Esophagus muscularis mucosa (tissue), 4 donors: Measurements from ENCODE around the gene FOXI3.

GRCh38 chr2:88451990-88452983 is at the start of gene FOXI3:
FOXI3 (minus strand) TSS chr2:88452693.
- PRO-cap = no peak
- RAMPAGE, long total RNA, 4 experiments = no peak in any of the 4 experiments

DNA sequence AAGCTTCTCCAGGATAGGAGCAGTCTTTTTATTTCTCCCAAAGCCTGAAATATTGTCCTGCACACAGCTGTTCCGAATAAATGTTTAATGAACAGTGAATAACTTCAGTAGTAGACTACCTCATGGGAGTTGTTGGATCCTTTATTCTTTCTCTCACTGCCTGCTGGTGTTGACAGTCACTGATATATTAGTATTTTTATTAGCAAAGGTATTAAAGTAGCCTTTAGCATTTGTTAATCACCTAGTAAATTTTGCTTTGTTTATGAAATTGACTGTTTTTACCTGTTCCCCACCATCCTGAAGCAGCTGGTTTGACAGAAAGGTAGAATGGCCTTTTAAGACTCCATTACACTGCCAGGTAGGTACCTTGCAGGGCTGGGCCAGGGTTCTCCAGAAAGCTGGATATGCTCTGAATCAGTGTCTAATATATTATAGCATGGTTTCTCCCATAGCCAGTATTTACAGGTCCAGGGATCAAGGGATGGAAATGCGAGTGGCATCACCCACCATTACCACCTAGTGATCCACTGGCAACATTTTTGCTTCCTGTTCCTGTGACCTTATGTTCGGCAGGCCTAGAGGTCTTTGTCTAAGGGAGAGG is 45.6 kb downstream of the EIF2AK3 start:
- PRO-cap = no peak
- RAMPAGE, long total RNA, 4 experiments = no peak in any of the 4 experiments

DNA sequence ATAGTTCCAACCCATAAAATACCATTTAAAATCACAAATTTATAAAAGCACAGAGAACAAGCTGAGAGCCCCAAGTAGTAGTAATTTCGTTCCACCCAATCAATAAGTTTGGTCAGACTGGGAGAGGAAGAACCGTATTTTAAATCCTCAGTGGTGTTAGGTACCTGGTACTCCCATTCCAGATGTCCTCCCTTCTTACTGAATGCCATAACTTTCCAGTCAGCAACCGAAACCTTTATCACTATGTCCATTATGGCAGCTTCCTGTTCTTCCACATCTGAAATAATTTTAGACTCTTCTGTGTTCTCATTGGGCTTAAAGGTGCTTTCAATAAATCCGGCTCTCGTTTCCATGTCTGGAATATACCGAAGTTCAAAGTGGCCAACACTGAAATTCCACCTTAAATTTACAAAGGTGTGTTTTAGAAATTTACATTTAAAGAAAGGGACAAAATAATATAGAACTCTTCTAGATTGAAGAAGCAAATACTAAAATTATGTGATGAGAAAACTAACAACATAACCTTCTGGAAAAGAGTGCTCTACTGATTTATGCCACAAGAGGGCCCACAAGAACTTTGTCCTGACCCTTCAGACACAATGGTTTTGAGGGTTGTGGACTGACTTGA is 36.5 kb downstream of the EIF2AK3 start:
- PRO-cap = no peak
- RAMPAGE, long total RNA, 4 experiments = no peak in any of the 4 experiments

DNA sequence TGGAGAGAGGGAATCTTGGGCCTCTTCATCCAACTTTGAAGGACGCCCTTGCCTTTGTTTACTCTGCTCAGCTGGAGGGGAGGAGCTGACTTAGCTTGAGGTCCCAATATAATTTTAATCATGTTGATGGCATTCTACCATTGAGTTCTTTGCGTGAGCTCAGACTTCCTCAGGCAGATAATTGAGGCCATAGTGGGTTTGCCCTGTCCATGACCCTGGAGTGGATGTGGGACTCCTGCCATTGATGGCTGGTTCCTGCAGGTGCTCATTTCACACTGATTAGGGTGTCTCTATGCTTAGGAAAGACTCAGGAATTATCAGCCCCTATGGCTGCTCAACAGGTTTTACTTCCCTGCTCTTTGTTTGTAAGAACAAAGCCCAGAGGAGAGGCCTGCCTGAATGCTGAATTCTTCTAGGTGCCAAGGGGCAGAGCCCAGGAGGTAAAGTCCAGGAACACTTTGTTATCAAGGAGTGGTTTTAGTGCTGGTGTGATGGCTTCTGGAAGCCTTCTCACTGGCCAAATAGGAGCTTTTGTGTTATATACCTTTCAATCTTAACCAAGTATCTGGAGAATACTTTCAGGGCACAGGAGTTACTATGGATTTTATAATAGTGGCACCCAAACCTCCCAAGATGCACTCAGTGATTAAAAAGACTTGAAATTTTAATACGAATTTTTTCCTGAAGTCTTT is 7.4 kb downstream of the RPIA start:
- PRO-cap = no peak
- RAMPAGE, long total RNA, 4 experiments = no peak in any of the 4 experiments

DNA sequence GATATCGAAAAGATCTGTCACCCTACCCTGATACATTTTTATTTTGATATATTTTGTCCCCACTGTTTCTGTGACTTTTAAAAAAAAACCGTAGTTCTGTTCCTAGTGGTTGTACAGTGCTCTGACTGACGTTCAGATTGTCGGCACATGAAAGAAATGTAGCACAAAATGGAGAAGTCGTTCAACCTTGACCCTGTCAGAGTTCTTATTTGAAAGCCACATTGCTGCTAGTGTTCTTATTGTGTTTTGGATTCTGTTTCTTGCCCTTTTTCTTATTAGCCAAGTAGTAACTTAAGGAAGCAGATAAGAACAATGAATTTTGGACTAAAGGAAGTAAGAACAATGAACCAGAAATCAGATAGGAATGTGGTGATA is 45.8 kb downstream of the RPIA start:
- PRO-cap = no peak
- RAMPAGE, long total RNA, 4 experiments = no peak in any of the 4 experiments

DNA sequence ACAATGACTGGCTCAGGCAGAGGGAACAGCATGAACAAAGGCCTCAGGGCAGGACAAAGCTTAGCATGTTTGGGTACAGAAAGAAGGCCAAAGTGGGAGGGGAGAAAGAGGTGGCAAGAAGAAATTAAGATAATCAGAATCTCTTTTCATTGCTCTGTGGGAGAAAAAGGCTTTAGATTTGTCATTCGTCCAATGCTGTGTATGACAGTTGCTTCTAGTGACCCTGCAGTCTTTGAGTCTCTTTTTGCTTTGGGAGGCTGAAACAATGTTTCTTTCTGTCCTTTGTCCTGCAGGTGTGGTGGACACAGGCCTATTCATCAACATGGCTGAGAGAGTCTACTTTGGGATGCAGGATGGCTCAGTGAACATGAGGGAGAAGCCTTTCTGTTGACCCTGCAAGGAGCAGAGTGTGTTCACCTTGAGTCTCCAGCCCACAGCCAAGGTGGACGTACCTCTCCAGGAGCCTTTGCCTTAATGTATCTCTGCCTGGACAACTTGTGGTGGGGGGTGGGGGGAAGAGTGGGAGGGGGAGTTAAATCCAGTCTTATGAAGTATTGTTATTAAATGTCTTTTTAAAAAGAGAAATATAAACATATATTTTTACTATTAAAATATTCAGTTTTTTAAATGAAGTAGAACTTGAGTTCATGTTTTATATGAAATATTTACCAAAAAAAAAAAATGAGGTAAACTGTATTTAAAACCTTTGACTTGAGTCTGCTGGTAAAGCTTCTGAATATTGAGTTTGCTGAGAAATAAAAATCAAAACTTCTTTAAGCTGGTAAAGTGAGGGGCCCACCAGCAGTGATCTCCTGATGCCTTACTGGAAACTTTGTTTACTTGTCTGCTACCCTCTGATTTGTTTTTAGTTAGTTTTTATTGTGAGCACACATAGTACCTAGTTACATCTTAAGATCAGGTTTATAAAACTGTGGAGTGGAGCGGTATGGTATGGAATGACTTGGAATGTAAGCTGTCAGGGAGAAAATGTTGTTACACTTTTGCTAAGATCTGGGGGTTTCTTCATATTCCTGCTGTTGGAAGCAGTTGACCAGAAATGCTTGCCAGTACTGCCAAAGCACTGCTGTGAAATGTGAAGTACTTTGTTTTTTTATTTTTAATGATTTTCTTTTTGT is 58.6 kb downstream of the RPIA start:
- PRO-cap = no peak
- RAMPAGE, long total RNA, 4 experiments = no peak in any of the 4 experiments

DNA sequence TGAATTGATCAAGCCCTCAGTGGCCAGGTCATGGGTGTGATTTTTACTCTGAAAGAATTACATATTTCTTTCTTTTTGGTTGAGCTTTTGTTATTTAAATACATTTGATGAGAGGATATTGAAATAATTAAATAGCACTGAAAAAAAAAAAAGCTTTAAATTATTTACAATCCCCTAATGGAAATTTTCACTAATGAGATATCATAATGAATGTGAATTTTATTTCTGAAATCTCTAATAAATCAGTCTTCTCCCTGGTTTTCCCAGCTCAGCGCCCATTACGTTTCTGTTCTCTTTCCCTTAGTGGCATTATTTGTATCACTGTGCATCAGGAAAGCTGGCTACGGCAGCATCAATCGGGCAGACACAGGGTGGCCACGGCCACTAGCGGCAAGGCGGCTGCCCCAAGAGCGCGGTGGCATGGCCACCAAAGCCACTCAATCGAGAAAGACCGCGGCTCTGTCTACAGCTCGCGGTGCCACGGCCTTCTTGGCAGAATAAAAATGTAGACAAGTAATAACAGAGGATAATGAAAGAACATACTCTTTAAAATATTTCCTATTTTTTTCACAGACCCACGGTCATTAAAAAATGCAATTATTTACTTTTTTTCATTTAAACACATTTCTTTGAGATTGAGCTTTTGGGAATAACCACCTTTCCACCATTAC is 167.9 kb downstream of the RPIA start:
- PRO-cap = no peak
- RAMPAGE, long total RNA, 4 experiments = no peak in any of the 4 experiments

DNA sequence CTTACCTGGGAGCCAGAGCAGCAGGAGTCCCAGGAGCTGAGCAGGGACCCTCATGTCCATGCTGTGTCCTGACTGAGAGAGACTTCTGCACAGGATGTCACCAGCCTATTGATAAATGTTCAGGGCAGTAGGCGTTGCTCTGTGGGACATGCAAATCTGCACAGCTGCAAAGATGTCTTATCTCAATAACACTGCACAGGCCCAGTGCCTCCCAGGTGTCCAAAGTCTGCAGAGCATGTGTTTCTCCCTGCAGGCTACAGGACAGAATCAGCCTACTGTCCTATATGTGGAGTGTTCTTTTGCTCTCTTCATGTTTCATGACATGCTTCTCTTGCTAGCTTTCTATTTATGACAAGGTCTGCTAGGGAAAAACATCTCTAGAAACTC is 522.4 kb downstream of the RPIA start:
- PRO-cap = no peak
- RAMPAGE, long total RNA, 4 experiments = no peak in any of the 4 experiments

DNA sequence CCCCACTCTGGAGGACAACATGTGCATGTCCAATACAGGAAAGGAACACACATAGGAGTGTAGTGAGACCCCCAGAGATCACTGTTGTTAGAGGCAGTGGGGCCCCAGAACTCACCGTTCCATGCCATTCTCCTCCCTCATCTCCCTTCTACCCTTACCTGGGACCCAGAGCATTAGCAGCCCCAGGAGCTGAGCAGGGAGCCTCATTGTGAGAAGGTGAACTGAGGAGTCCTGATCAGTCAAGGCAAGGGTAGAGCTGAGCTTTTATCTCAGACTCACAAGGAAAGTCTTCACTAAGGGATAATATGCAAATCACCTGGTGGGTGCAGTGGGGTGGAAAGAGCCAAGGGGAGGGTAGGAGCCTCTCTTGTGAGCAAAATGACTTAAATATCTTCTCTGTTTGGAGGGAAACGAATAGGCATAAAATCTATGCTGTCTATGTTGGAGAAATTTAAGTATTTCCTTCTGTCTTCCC is 553.9 kb downstream of the RPIA start:
- PRO-cap = no peak
- RAMPAGE, long total RNA, 4 experiments = start-site peak on the minus strand in 1 of 4 experiments, centred at position 239 of the sequence, 15 reads per replicate

DNA sequence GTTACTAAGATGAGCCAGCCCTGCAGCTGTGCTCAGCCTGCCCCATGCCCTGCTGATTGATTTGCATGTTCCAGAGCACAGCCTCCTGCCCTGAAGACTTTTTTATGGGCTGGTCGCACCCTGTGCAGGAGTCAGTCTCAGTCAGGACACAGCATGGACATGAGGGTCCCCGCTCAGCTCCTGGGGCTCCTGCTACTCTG is 1170.8 kb downstream of the RPIA start:
- PRO-cap = no peak
- RAMPAGE, long total RNA, 4 experiments = no peak in any of the 4 experiments

DNA sequence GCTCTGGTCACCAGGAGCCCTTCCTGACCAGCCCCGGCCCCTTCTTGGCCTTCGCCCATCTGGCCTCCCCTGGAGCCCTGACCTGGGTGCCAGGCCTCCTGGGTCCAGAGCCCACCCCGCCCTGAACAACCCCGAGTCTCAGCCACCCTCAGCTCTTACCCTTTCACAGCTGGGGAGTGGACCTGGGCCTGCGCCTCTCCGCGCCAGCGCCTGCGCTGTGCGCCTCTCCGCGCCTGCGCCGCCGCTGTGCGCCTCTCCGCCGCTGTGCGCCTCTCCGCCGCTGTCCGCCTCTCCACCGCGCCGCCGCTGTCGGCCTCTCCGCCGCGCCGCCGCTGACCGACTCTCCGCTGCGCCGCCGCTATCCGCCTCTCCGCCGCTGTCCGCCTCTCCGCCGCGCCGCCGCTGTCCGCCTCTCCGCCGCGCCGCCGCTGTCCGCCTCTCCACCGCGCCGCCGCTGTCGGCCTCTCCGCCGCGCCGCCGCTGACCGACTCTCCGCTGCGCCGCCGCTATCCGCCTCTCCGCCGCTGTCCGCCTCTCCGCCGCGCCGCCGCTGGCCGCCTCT is 378.9 kb upstream of the AQP7B start:
- PRO-cap = bidirectional peak, plus-strand start at position 283 of the sequence, minus-strand start at position 219 of the sequence
- RAMPAGE, long total RNA, 4 experiments = start-site peak on the minus strand in 3 of 4 experiments, centred at positions 185 to 204 of the sequence, 22 to 87 reads per replicate

- PRO-cap = no peak
- RAMPAGE, long total RNA, 4 experiments = no peak in any of the 4 experiments
Observed at GRCh38 chr2:94220120-94220355, 367.1 kb upstream of the AQP7B start.

DNA sequence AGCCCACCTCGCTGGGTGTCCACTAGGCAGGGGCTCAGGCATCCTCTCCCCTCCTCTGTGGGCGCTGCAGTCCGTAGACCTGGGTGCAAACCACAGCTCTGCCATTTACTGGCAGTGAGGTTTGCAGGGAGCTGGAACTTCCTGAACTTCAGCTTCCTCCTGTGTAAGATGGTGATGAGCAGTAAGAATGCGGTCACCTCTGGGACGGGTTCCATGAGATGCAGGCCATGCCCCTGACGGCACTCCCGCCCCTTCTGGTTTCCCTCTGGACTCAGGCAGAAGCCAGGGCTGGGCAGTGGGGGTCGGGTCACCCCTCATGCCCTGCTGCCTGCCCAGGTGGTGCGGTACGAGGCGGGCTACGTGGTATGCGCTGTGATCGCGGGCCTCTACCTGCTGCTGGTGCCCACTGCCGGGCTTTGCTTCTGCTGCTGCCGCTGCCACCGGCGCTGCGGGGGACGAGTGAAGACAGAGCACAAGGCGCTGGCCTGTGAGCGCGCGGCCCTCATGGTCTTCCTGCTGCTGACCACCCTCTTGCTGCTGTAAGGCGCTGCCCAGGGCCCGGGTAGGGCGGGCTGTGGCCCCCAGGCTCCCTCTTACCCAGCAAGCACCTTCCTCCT is 1.5 kb downstream of the PROM2 start:
- PRO-cap = no peak
- RAMPAGE, long total RNA, 4 experiments = no peak in any of the 4 experiments

GRCh38 chr2:95278019-95278496 is 3.8 kb downstream of the PROM2 start:
- PRO-cap = no peak
- RAMPAGE, long total RNA, 4 experiments = no peak in any of the 4 experiments

DNA sequence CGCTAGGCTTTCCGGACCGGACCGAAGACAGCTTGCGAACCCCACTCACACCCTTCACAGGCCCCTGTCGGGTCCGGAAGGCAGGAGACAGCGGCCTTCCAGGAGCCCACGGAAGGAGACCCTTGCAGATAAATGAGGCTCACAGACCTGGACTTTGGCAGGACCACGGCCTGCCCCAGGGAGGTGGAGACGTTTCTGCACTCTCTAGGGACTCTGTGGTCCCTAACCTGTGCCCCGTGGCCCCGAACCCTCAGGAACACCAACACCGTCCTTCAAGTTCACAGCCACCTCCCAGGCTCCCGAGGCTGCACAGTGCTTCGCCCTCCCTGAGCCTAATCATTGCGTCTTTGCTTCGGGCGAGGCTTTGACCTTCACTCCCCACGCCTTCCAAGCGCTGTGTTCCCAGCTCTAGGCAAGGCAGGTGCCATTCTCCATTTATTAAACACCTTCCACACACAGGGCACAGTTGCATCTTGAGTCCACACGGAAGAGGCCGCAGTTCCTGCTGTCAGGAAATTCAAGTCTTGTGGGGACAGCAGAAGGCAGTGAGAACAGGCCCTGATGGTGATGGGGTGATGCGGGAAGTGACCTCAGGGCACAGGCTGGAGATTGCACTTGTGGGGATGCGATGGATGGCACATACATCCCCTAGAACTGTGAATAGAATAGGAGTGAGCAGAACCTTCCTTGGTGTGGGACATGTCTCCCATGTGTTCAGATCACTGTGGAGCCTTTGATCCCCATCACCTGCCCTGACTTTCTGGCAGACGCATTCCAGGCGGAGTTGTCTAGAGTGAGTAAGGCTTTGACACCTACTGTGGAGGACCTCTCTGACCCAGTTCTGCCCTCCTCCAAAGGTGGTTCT is 12.7 kb upstream of the FAHD2A start:
- PRO-cap = no peak
- RAMPAGE, long total RNA, 4 experiments = no peak in any of the 4 experiments

- PRO-cap = no peak
- RAMPAGE, long total RNA, 4 experiments = no peak in any of the 4 experiments
Observed at GRCh38 chr2:95882228-95882722, 109.3 kb downstream of the ANKRD36C start.

DNA sequence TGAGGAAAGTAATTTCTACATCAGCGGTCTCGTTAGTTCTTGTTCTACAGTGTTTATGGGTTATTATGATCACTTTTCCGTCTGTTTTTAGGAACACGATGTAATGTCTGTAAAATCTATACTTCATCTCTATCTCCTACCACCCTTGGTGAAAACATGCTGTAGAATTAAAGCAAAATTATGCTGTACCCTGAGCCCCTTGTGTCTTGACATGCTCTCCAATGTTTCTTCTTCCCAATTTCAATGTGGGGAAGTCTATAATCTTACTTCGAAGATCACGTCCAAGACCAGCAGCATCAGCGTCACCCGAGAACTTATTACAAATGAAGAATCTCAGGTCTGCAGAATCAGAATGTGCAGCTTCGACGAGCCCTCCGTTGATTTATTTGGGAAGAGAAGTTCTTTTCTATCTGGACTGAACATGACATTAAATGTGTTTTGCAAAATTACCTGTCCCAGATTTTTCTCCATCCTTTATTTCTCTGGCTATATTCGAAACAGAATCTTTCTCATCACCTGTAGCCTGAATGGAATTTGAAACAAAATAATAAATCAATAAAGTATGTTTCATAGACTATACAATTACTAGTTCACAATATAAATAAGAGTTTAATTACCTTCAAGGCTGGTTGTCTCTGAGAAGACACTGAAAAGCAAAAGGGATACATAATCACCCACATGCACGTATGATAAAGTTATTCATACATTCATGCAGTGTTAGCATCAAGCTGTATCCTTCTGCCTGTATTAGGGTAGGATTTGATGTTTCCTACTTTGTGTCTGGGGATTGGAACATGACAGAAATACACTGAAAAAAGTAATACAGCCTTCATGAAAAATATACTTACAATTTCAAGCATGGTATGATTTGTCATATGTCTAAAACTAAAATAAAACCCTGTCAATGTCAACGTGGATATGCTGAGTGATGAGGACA is 107.6 kb downstream of the ANKRD36C start:
- PRO-cap = no peak
- RAMPAGE, long total RNA, 4 experiments = no peak in any of the 4 experiments

DNA sequence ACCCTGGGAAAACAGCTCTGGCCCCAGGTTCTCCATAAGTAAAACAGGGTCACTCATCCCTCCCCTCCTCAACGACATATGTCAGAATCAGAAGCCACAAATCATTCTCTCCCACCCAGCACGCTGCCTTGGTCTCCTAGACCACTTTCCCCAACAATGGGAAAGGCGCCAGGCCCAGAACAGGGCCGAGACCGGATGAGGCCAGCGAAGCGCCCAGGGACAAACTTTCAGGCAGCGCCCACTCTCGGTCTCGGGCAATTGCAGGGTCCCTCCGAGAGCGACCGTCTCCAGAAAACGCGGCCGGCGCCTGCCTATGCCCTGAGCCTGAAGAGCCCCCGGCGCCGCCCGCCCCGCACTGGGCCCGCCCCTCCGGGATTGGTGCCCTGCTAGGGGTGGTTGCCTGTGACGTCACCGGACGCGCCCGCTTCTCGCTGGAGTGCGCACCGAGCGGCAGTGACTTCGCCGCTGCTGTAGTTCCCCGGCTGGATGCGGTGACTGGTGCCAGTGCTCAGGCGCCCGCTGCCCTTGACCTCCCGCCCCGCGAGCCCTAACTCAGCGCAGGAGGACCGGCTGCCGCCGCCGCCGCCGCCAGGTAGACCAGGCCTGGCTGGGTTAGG is 18.6 kb upstream of the ANKRD36C start:
- PRO-cap = bidirectional peak, plus-strand start at position 411 of the sequence, minus-strand start at position 315 of the sequence
- RAMPAGE, long total RNA, 4 experiments = start-site peak on the plus strand in 2 of 4 experiments, centred at positions 425 to 430 of the sequence, 30 to 36 reads per replicate

DNA sequence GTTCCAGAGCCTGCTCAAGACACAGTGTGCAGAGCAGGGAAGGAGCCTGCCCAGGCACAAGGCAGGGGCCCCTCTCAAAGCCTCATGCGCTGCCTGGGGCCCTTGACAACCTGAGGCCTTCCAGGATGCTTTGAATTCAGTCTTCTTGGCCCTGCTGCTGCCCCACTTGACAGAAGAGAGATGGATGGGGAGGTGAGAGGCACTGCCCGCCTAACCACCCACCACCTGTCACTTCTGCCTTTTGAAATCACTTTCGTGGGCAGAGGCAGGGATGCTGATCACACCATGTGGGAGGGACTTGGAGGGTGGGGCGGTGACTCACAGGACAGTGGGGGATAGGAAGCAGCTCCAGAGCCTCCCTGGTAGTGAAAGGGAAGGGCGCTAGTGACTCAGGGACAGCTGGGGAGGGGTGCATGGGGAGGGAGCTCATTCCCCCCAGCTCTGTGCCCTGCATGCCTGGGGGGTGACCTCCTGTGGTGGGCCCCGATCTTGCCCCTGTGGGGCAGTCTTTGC is 28.3 kb upstream of the GPAT2 start:
- PRO-cap = no peak
- RAMPAGE, long total RNA, 4 experiments = no peak in any of the 4 experiments

DNA sequence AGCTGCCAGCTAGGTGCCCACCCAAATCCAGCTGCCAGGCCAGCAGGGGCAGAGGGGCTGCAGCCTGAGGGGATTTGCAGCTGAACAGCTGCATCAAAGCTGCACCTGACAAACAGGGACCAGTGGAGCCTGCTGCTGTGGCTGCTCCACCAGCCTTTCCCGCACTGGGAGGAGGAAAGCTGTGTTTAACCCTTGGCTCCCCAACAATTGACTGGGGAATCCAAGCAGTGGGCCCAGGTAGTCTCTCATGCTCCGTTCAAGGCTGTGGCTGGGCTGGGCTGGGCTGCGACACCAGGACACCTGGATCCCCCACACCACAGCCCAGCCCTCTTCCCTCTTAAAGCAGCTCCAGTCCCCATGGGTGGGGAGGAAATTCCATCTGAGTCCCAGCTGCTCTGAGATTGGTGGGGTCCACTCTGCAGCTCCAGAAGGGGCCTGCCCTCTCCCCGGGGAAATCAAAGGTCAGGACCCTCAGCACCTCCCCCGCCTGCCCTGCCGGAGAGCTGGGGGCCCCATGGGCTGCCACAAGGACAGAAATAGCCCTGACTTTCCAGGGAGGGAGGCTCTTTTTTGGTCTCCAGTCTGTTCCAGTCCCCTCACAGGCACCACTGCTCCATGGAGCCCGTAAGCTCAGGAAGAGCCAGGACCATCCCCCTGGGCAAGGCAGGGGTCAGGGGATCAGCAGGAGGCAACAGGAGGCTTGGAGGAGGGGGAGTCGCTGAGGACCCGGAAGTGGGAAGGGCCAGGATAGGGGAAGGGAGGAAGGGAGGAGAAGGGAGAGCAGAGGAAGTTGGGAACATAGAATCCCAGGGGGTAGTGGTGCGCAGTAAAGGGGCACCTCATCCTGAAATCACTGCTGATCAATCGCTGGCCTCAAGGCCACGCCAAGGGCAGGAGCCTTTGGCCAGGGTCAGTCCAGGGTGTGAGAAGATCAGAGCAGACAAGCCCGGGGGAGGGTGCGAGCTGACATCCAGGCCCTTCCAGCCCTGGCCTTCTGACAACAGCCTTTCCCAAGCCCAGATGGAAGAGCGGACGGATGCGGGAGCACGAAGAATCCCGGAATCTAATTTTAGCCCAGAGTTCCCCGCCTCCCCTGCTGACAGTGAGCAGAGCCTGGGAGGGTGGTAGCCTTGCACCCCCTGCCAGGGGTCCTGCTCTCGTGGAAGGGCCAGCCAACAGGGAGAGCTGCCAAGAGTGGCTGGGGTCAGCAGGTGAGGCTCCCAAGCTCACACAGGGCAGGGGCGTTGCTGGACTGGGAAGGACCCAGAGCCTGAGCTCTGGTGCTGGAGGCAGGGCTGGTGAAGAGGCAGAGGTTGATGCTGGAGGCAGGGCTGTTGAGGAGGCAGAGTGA is 7.6 kb downstream of the ADRA2B start:
- PRO-cap = no peak
- RAMPAGE, long total RNA, 4 experiments = no peak in any of the 4 experiments